Measurements from ENCODE around the genes FOXK1 and SLC29A4.

- PRO-cap, 2 experiments: no peak in any of the 2 experiments
Observed at GRCh38 chr7:3370674-3371665, 69.9 kb downstream of the SDK1 start.

DNA sequence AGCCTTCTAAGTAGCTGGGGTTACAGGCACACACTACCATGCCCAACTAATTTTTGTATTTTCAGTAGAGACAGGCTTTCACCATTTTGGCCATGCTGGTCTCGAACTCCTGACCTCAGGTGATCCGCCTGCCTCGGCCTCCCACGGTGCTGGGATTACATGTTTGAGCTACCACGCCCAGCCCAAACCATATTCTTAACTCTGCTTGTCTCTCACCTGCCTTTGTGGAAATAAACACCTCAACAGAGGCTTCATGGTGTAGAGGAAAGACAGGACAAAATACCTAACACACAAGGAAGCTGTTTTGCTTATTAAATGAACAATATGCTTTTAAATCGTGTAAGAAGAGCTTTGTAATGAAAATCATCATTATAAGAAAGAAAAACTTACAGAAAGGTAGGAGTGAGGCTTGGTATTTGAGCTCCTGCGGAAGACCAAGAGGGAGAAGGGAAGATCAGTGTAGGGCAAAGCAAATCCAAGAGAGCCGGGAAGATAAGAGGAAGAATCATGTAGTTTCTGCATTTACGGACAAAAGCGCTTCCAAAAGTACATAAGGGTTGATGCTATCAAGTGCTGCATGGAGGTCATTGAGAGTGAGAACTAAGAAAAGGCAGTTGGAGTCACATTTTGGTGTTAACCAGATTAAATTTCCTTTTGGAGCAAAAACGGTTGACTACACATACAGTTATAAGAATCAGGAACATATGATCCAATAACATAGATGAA, 109.8 kb downstream of the SDK1 start:
- PRO-cap, 2 experiments: no peak in any of the 2 experiments

GRCh38 chr7:3866583-3867152, 565.6 kb downstream of the SDK1 start:
- PRO-cap, 2 experiments: no peak in any of the 2 experiments

GRCh38 chr7:4089074-4089481, 593.0 kb upstream of the FOXK1 start:
- PRO-cap, 2 experiments: no peak in any of the 2 experiments

DNA sequence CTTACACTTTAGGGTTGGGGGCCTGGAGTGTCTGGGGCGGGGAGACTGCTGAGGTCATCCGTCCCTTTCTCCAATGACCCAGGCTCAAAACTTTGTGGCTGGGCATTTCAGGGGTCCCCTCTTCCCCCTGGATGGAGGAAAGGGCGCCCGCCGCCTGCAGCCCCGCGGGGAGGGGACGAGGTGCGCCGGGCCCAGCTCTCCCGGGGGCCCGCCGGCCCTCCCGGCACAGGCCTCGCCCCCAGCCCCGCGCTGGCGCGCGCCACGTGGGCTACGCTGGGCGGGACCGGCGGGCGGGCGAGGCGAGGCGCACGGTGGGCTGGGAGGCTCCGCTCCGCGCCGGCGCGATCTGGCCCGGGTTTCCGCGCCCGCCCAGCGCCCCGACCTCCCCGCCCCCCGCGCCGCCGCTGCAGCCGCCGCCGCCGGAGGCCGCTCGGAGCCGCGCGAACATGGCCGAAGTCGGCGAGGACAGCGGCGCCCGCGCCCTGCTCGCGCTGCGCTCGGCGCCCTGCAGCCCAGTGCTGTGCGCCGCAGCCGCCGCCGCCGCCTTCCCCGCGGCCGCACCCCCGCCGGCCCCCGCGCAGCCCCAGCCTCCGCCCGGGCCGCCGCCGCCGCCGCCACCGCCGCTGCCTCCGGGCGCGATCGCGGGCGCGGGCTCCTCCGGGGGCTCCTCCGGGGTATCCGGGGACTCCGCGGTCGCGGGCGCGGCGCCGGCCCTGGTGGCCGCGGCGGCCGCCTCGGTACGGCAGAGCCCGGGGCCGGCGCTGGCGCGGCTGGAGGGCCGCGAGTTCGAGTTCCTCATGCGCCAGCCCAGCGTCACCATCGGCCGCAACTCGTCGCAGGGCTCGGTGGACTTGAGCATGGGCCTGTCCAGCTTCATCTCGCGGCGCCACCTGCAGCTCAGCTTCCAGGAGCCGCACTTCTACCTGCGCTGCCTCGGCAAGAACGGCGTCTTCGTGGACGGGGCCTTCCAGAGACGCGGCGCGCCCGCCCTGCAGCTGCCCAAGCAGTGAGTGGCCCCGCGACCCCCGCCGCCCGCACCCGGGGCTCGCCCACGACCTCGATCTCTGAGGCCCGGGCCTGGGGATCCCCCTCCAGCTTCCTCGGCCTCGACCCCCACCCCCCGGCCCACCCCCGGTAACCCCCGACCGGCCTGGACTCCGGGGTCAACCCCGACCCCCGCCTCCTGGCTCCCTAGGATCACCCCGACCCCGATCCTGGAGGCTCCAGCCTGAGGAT, at the start of gene FOXK1:
Gene FOXK1, plus strand, starts transcription at position 433 of the 1,236 bp plus-strand sequence.
- PRO-cap, 2 experiments: peak in 2 of 2 experiments; most common plus-strand start position 433 of the sequence (in 2); most common minus-strand start position 234 of the sequence (in 1)

- PRO-cap, 2 experiments: peak in 2 of 2 experiments; most common plus-strand start chr7:4684088 (in 1); most common minus-strand start chr7:4684015 (in 1)
Observed at GRCh38 chr7:4683872-4684621, 2.0 kb downstream of the FOXK1 start.

- PRO-cap, 2 experiments: no peak in any of the 2 experiments
Observed at GRCh38 chr7:4712633-4713127, 30.6 kb downstream of the FOXK1 start.

GRCh38 chr7:4775774-4776489, 509 bp downstream of the AP5Z1 start:
- PRO-cap, 2 experiments: no peak in any of the 2 experiments

DNA sequence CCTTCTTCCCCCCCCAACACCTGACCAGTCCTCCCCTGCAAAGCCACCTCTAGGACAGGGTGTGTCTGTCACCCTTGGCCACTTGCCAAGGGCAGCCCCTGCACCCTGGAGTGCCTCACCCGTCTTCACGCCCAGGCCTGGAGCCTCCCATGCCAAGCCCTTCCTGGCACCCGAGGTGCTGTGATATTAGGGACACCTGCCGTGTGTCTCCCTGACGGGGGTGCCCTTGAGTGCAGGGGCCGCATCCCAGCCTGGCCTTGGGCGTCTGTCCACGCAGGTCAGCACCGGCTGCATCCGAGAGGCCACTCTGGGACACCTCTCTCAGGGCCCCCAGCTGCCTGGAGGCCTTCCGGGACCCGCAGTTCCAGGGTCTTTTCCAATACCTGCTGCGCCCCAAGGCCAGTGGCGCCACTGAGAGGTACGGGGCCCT, 12.5 kb downstream of the AP5Z1 start:
- PRO-cap, 2 experiments: no peak in any of the 2 experiments

DNA sequence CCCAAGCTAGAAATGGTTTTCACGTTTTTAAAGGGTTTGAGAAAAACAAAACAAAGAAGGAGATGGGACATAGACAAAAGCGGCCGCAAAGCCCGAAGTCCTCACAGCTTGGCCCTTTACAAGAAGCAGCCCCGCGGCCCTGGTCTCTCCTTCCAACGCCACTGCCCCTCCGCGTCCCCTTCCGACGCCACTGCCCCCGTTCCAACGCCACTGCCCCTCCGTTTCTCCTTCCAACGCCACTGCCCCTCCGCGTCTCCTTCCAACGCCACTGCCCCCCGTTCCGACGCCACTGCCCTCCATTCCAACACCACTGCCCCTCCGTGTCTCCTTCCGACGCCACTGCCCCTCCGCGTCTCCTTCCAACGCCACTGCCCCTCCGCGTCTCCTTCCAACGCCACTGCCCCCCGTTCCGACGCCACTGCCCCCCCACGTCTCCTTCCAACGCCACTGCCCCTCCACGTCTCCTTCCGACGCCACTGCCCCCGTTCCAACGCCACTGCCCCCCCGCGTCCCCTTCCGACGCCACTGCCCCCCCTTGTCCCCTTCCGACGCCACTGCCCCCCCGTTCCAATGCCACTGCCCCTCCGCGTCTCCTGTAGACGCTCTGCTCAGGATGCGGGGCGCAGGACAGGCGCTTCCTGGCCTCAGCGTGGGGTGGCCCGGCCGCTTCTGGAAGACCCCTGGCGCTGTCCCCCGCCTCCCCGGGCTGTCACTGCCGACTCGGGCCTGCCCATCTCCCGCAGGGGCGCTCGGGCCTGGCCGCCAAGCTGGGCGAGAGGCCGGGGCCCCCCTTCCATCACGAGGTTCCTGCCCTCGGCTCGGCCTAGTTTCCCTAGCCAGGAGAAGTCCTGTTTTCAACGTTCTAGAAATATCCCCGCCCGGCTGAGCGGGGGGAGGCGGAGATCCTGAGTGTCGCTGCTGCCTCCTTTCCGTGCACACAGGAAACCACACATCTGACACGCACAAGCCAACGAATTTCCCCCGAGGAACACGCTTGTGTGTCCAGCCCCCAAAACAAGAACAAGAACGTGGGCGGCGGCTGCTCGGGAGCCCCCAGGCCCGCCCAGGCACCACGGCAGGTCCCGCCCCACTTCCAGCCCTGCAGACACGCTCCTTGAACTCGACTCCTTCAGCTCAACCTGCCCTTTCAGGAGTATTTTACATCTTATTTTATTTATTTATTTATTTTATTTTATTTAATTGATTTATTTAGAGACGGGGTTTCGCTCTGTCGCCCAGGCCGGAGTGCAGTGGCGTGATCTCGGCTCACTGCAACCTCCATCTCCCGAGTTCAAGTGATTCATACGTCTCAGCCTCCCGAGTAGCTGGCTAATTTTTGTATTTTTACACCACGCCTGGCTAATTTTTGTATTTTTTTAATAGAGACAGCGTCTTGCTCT, 33.6 kb downstream of the AP5Z1 start:
- PRO-cap, 2 experiments: peak in 1 of 2 experiments; most common minus-strand start position 845 of the sequence (in 1)

- PRO-cap, 2 experiments: no peak in any of the 2 experiments
Observed at GRCh38 chr7:4836179-4836536, 25.7 kb downstream of the PAPOLB start.

GRCh38 chr7:5282776-5283430, at the start of gene SLC29A4:
Gene SLC29A4, plus strand, starts transcription at chr7:5282943.
- PRO-cap, 2 experiments: peak in 2 of 2 experiments; most common plus-strand start chr7:5282962 (in 2); most common minus-strand start chr7:5283048 (in 2)

- PRO-cap, 2 experiments: no peak in any of the 2 experiments
Observed at GRCh38 chr7:5313062-5313632, 30.4 kb downstream of the SLC29A4 start.

GRCh38 chr7:5356162-5356982, 67.3 kb downstream of the TNRC18 start:
- PRO-cap, 2 experiments: no peak in any of the 2 experiments

DNA sequence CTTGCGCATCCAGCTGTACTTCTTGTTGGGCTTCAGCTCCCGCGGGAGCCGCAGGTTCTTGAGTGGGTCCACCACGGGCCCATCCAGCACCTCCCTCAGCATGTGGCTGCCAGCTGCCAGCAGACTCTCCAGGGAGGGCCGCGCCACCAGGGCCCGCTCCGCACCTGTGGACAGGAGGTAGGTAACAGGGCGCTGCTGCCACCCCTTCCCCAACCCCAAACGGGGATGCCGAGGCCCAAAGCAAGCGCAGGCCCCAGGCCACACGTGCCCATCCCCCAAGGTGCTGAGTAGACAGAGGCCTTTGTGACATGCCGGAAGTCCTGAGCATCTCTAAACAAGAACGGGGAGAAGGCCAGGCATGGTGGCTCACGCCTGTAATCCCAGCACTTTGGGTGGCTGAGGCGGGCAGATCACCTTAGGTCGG, 61.0 kb downstream of the TNRC18 start:
- PRO-cap, 2 experiments: no peak in any of the 2 experiments

DNA sequence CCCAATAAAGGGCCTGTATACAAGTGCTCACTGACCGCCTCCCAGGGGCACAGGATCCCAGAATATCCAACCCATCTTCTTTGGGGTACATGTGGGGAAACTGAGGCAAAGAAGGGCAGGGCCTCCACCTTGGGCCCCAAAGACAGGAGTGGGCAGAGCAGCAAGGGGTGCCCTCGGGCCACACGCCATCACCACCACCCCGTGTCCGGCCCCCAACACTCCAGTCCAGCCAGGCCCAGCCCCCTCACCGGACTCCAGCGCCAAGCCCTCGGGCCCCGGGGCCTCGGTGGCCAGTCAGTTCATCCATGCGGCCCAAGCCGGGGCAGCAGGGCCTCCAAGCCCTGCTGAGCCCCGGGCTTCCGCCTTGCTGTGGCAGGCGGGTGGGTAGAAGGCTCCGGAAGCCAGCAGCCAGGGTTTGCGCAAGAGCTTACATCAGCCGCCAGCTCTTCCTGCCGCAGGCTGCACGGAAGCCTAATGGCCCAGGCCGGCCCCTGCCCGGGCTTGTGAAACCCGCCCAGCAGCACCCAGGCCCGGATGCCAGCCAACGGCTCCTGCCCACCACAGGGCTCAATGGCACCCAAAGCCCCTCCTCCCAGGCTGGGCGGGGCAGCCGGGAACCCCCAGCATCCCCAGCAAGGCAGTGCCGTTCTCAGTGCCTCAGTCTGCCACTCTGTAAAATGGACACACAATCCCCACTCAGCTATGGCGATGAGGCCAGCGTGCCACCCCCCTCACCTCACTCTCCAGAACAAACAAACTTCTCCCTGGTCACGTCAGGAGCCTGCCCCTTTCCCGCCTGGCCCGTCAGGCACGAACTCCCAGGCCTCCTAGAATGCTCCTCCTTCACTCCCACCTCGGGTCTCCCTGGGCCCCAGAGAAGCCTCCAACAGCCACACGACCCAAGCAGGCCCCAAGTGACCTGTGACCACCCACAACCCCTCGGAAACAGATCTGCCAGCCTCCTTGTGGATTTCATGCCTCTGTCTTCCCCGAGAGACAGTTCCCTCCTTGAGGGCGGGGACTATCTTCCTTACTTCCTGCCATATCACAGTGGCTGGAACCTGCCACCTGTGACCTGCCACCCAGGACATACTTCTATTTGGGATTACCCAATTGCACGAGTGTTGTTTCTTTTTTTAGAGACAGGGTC, 26.4 kb downstream of the TNRC18 start:
- PRO-cap, 2 experiments: peak in 2 of 2 experiments; most common plus-strand start position 632 of the sequence (in 1); most common minus-strand start position 371 of the sequence (in 2)

GRCh38 chr7:5492561-5493054, 21.0 kb downstream of the FBXL18 start:
- PRO-cap, 2 experiments: no peak in any of the 2 experiments

DNA sequence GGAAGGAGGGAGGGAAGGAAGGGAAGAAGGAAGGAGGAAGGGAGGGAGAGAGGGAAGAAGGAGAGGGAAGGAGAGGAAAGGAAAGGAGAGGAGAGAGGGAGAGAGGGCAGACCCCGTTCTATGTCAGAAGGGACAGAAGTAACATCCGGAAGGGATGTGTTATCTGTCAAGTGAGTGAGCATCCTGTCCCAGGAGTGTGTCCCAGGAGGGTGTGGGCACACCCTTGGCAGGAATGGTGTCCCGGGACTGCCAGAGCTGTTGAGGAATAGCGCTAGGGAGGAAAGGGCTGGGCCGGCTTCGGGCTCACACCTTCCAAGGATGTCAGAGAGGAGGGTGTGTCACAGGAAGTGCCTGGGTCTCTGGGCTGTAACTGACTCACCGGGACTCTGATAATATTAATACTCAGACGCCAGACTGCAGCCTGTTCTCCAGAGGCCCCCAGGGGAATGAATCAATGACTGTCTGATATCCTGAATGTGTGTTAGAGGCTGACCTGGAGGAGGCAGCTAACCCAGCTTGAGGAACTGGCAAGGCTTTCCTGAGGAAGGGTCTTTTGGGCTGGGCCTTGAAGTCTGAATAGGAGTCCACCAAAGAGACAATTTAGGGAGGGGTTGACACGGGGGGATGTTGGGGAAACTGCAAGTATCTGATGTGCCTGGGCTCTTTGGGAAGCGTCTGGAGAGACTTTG, 18.9 kb upstream of the ACTB start:
- PRO-cap, 2 experiments: no peak in any of the 2 experiments

DNA sequence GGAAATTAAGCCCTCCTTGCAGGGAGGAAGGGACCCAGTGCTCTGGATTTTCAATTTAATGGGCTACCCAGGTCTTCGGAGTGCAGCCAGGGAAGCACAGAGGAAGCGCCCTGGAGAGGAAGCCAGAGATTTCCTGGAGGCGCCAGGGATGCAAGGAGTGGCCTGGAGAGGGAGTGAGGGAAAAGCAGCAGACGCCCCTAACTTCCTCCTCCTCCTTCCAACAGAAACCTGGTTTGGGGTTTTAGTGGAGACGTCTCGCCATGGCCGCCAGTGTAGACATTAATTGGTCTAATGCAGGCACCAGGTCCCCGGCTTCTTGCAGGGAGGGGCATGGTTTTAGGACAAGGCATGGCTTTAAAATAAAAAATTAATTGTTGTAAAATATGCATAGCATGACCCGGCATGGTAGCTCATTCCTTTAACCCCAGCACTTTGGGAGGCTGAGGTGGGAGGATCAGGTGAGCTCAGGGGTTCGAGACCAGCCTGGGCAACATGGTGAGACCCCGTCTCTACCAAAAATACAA, 11.4 kb upstream of the FSCN1 start:
- PRO-cap, 2 experiments: no peak in any of the 2 experiments

GRCh38 chr7:5688826-5689683, 92.4 kb downstream of the RNF216 start:
- PRO-cap, 2 experiments: no peak in any of the 2 experiments

Data from right ventricle myocardium (tissue), 1 donor.